ENCODE measurements around the gene PRDM12.

DNA sequence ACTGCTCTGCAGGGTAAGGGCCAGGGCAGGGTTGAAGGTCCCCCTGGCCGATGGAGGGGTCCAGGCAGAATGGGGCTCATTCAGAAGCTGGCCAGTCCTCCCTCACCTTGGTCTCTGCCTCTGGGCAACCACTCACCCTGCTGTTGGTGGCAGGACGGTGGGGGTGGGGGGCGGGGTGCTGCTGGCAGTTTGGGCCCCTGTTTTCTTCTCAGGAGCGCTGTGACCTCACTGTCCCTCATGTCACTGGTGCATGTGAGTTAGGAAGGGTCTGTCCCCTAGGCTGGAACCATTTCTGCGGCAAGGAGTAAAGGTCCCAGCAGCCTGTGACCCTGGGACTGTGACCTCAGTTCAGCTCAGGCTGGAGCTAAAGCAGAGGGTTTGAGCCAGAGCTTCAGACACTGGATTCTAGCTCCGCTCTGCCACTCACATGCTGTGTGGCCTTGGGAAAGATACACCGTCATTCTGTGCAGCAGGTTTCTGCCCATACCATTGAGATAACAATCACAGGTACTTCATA lies 1.8 kb upstream of the ASS1 start:
- PRO-cap: no peak

DNA sequence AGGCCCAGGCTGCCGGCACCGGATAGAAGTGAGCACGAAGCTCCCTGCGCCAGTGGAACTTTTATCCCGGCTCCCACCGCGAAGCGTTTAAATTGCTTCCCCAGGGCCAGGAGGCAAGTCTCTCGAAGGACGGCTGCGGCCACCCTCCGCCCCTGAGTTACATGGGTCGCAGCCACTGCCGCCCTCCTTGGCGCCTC lies 398 bp upstream of the ASS1 start:
- PRO-cap: no peak

DNA sequence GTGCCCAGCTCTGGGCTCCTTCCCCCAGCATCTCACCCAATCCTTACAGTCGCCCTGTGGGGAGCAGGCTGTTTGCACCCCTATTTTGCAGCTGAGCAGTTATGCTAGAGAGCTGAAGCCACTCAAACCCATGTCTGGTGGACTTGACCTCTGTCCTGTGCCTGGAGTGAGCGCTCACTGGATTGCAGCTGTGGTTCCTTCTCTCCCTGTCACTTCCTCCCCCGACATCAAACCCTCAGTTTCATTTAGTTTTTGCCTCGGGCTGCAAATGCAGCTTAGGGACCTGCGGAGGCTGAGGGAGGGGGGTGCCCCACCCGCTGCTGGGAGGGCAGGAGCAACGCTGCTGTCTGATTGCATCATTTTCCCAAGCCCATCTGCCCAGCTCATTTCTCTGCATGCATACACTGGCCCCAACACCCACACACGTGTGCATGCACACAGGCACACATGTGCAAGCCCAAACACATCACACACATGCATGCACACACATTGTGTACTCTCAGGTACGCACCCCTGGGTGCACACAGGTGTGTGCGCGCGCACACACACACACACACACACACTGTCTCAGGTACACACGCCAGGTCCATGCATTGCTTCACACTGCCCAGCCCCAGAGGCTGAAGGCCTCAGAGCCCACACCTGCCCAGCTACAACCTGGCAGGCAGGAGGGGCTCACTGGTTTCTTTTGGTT lies 3.3 kb downstream of the ASS1 start:
- PRO-cap: no peak

DNA sequence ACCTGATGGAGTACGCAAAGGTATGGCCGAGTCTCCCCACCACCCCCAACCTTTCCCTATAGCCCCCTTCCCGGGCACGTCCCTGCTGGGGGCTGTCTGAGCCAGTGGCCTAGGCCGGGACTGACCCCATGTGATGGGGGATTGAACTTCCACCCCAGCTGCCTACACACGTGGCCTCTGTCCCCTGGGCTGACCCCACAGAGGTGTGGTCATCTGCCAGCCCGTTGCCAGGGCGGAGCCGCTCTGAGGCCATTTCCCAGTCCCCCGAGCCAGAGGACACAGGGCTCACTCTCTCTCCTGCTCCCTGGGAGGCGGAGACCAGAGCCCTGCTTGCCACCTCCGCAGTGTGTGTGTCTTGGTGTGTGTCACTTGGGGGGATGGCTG lies 22.0 kb downstream of the ASS1 start:
- PRO-cap: no peak

DNA sequence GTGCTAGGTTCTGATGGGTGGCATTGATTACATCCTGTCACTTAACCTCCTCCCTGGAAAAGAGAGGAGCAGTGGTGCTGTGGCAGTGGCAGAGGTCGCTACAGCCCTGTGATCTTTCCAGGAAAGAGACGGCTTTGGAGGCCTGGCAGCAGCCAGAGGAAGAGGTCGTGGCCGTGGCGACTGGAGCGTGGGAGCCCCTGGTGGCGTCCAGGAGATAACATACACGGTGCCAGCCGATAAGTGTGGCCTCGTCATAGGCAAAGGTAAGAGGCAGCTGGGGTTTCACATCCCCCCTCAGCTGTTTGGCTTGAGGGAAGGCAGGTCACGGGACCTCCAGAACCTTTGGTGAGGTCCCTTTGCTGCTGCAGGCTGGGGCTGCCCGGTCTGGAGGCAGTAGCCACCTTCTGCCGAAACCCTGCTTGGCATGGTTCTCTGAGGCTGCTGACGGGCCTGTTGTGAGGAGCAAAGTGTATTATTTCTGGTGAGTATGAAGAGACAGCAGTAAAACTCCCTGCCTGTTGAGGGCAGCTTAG lies 38.1 kb upstream of the PRDM12 start:
- PRO-cap: no peak

- PRO-cap: no peak
These were observed at the start of gene PRDM12 for GRCh38 chr9:130664341-130664670. Gene PRDM12, plus strand, starts transcription at chr9:130664594.

GRCh38 chr9:130681937-130682357 lies 11.6 kb upstream of the EXOSC2 start:
- PRO-cap: no peak

DNA sequence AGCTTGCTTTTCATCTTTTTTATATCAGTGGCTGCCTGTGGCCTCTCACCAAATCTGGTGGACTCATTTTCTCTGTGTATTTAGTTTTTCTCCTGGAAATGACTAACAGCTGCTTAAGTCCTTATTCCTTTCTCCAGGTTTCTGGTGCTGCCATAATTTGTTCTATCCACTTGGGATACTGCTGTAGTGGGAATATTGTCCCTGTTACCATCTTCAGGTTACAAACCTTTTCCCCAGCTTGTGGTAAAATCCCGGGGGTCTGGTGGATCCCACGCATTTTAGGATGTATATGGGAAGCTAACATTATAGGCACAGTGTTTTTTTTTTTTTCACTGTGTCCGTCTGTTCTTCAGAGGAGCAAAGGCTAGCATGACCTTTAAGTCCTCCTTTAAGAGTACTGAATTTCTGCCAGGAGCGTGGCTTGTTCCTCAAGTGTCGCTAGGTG lies 38.9 kb downstream of the EXOSC2 start:
- PRO-cap: no peak

GRCh38 chr9:130755566-130756081 lies 62.0 kb downstream of the EXOSC2 start:
- PRO-cap: no peak

GRCh38 chr9:130766864-130767462 lies 68.1 kb upstream of the ABL1 start:
- PRO-cap: no peak

GRCh38 chr9:130838606-130839453 lies 3.8 kb downstream of the ABL1 start:
- PRO-cap: no peak

DNA sequence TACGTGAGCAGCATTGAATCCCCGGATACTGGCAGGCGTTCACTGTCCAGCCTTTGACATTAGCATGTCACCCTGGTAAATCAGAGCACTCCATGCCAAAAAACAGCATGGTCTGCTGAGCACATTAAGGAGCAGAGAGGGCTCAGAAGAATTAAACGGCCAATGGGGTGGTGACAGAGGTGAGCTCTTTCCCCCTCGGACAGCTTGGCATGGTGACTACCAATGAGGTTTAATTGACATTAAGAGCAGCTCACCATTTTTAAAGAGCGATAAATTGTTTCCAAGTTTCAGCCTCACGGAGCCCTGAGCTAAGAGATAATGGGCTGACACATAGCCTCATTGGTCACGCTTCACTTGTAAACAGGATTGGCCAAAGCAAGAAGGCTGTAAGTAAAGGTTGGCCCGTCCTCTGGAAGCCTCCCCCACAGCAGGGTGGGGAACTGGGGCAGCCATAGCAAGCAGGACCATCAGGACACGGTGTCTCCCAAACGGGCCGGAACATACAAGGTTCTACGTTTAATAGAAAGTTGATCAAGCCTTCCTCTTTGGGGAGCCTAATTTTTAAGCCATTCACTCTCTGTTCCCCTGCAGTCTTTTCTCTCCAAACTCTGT lies 26.0 kb downstream of the QRFP start:
- PRO-cap: no peak

GRCh38 chr9:131010596-131011138 lies 1.7 kb downstream of the LAMC3 start:
- PRO-cap: no peak

- PRO-cap: no peak
These were observed 11.1 kb upstream of the AIF1L start for GRCh38 chr9:131085216-131085642.

- PRO-cap: no peak
These were observed 1.5 kb downstream of the AIF1L start for GRCh38 chr9:131097794-131098236.

DNA sequence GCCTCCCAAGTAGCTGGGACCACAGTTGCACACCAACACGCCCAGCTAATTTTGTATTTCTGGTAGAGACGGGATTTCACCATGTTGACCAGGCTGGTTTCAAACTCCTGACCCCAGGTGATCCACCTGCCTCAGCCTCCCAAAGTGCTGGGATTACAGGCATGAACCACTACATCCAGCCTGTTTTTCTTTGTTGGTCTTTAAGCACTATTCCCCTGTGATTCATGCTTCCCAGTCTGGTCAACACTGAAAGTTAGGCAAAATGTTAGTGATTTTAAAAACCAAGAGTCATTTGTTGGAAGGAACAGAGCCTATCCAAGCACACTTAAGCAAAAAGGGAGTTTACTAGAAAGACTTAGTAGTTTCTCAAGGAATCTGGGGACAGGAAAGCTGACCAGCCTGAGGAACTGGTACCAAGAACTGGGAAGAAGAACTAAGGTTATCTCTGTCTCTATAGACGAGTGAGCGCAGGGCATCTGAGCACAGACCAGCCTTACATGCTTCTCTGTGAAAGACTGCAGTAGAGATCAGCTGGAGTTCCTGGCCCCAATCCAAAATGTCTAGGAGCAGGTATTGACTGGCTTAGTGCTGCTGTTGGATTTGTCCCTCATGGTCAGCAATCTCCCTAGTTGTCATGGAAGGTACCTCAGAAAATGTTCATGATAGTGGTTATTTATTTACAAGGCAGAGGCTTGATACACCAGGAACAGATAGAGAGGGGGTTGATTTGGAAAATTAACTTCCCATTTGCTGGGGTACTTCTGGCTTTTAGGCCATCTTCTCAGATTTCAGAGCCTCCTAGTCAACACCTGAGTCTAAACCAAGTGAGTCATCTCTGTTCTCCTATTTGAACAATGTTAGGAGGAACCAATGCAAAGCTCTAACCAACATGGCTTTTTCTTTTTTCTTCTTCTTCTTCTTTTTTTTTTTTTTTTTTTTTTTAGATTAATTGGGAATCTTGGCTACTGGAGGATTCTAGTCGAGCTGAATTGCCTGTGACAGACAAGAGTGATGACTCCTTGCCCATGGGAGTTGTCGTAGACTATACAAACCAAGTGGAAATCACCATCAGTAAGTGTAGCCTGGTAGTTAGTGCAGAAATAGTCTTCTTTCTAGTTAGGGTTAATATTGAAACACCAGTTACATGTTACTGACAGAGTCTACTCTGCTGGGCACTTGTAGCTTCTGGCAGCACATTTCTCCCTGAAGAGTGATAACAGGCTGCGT lies 13.4 kb downstream of the NUP214 start:
- PRO-cap: no peak

- PRO-cap: no peak
These were observed 14.9 kb downstream of the NUP214 start for GRCh38 chr9:131140306-131140758.

GRCh38 chr9:131140759-131141722 lies 15.7 kb downstream of the NUP214 start:
- PRO-cap: no peak

- PRO-cap: no peak
These were observed 52.3 kb downstream of the NUP214 start for GRCh38 chr9:131177323-131178527.

DNA sequence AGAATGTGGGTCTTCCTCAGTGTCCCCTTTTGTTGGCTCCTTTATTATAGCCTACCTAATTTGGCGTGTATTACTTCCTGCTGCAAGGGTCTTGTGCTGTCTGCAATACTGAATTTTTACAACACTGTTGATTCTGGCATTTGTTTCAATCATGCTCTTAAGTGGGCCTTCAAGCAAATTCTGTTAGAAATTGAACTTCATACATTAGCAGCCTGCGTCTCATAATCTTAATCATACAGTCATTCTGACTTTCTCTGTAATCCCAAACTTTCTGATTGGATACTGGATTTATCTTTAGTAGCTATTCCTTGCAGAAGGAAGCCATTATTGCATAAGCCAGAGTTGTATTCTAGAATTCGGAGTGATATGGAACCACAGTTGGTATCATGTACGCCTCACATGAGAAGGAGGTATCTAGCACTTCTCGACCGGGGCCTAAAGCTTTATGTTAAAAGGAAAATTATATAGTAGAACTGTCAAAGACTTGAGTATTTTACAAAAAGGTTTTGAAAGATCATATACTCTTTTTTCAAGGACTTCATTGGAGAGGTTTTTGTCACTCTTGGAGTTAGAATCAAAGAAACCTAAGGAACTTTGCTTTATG lies 64.5 kb downstream of the NUP214 start:
- PRO-cap: no peak

All from natural killer cell (primary cell).